Left lung (tissue), 1 donor: ENCODE results near the genes CRYGC, MAP2, KANSL1L, ACADL and ERBB4.

DNA sequence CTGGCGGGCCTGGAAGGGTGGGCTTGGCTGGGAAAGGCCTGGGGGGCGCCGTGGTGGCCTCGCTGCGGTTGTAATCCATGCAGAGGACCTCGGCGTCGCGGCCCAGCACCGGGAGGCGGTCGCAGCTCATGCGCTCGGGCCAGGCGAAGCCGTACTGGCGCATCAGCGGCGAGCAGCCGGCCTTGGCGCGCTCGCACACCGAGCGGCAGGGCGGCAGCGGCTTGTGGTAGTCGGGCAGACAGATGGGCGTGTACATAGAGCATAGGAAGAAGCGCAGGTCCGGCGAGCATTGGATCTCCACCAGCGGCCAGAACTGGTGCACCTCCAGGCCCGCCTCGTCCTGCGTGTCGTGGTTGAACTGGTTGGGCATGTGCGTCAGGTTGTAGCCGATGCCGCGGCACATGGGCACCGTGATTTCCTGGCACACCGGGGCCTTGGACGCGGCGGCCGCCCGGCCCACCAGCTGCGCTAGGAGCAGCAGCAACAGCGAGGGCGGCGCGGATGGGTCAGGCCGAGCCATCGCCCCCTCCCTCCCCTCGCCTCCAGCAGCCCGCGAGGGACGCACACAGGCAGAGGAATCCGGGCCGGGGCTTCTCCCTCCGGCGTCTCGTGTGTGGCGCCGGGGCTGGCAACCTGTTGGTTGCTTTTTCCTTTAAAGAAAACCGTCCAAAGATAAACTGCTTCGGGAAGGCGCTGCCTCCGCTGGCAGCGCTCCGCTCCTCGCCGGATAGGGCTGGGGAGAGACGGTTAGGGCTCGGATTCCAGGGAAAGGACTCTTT, 1.3 kb downstream of the FZD5 start:
- PRO-cap = no peak

GRCh38 chr2:207820505-207820853, 50.8 kb upstream of the FZD5 start:
- PRO-cap = no peak

DNA sequence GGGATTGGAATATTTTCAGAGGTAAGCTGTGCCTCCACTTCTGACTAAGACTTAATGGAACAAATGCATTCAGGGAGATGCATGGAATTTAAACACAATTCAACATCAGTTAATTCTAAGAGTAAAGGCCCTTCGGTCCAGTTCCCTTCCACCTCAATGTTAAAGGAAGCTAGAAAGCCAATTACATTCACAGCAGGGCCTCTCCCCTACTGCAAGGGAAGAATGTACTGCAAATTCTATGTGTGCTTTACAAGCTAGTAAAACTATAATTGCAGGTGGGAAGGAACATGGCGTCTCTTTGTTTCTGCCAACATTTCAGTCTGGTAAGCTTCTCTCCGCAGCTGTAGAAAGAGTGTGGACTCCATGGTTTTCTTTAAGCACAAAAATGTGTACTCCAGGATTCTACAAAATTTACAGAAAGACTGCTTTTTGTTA, 126.8 kb upstream of the FZD5 start:
- PRO-cap = no peak

DNA sequence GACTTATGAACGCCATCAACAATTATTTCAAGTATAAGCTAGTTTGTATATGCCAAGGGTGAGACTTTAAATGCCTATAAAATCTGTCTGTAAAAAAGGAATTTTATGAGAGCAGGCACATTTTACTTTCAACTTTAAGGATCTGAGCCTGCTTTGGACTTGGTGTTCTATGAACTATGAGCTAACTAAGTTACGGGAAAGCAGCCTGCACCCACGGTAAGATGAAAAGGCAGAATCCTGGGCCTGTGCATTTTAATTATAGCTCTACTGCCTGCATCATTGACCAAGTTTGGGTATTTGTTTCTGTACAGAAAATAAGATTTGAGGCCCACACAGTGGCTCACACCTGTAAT, 95.4 kb downstream of the PLEKHM3 start:
- PRO-cap = no peak

GRCh38 chr2:207933311-207933845, 91.9 kb downstream of the PLEKHM3 start:
- PRO-cap = no peak

- PRO-cap = no peak
Measured at GRCh38 chr2:208129625-208130291, at the start of gene CRYGC. TSS of gene CRYGC (minus strand) at chr2:208129828.

GRCh38 chr2:208253721-208254643, 889 bp downstream of the IDH1 start:
- PRO-cap = bidirectional peak, plus-strand start at chr2:208254488, minus-strand start at chr2:208254240

DNA sequence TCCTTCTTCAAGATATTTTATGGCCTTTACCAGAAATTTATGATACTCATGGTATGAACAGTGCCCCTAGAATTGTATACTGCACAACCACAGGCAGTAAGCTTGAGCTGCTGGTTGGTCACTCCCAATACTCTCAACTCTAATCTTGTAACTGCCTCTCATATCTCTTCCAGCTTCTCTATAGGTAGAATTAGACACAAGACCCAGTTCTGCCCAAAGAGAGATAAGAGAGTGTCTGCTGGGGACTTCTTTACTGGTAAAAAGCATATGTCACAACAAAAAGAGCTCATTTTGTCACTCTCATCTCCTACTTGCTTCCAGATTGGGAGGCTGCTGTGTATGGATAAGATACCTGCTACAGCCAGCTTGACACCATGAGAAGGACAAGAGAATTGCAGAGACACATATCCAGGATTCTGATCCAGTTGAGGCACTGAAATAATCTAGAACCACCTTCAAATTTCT, 165.1 kb downstream of the PTH2R start:
- PRO-cap = no peak

DNA sequence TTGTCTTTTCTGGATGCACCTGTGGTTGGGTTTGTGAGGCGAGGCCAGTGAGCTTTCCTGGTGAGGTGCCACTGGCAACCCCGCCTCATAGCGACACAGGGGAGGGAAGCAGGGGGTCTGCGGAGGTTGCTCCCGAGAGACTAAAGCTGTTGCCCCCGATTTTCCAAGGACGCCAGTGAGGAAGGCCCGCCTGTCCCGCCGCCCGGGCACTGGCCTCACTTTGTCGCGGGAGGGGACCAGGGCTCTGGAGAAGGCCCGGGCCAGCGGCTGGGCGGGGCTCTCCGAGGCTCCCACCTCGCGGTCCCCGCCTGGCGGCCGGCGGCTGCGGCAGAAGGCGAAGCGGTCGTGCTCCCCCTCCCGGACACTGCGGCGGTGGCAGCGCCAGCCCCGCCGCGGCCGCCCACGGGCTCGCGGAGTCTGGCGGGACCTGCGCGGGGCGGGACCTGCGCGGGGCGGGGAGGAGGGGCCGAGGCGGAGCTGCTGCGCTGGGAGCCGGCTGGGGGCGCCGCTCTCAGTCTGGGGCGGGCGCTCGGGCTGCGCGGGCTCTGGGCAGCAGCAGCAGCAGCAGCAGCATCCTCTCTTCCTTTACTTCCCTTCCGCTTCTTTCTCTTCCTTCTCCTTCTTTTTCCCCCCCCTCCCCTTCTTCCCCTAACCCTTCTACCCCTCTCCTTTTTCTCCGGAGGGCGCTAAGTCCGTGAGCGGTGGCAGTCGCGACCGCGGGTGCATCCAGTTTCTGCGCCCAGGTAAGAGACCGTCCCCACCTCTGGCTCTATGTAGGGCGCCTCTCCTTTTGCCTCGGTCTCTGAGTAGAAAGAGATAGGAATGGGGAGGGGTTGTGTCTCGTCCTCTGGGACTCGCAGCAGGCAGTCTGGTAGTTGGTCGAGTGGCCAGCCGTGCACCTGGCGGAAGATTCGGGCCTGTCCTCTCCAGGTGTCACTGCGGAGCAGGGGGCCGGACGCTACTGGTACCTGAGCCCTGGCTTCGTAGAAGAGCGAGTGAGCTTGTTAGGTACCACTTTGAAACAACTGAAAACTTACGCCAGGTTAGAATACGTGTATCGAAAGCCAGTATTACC, at the start of gene MAP2:
MAP2 (plus strand) TSS at position 514 of the 1,075 bp plus-strand sequence.
- PRO-cap = bidirectional peak, plus-strand start at position 514 of the sequence, minus-strand start at position 419 of the sequence

DNA sequence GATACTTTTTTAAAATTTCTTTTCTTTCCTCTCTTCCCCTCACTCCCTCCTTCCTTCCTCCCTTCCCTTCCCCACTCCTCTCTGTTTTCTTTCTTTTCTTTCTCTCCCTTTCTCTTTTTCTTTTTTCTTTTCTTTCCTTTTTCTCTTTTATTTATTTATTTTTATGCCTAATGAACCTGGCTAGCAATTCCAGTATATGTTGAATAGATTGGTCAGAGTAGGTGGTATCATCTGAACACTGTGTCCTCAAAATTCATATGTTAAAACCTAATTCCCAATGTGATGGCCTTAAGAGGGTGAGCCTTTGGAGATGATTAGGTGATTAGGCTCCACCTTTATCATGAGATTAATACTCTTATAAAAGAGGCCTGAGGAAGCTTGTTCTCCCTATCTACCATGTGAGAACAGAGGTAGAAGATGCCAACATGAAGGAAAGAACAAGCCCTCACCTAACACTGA, 30.1 kb downstream of the KANSL1L start:
- PRO-cap = no peak

- PRO-cap = bidirectional peak, plus-strand start at chr2:210170964, minus-strand start at chr2:210170726; bidirectional peak, plus-strand start at chr2:210171516, minus-strand start at chr2:210171327
Measured at GRCh38 chr2:210170773-210171477, at the start of gene KANSL1L. TSS of gene KANSL1L (minus strand) at chr2:210171409.

DNA sequence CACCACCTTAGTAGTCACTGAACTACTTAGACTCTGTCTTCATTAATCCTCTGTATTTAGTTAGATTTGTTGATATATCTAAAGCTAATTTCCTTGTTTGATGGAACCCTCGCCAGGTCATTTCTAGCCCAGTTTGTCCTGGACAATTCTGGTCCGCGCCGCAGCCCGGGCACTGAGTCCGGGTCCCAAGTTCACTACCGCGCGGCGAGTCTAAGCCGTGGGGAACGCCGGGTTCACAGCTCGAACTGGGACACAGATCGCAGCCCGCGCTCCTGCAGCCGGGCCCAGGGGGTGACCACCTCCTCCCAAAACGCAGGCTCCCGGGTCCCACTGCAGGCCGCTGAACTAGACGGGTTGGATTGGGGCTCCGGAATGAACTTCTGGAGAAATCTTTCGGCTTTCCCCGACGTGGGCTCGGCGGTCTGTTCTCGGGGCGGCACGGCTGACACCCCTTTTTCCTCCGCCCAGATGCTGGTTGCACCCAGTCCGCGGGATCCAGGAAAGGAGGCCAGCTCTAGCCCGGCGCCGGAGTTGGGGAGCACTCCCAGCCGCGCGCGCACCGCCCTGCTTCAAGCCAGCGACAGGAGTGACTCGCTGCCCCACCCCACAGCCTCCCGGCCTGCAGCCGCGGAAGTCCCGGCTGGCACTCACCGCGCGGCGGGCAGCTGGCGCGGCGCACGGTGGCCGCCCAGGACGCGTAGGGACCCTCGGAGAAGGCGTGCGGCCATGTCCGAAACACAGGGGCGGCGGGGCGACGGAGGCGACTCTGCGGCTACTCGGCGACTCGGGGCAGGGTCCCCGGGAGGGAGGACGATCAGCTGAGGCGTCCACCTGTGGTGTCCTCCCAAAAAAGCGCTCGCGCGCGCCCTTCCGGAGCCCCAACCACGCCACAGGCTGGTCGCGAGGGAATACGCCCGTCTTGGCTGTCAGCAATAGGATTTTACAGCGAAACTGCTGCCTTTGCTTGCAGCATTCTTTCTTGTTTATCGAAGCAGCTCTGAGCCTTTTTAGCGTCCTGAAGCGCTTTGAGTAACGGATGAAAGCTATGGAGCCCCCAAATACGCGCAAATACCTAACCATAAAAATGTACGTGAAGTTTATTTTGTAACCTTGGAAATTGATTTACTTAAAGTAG, at the start of gene ACADL:
ACADL (minus strand) TSS at position 912 of the 1,135 bp plus-strand sequence.
- PRO-cap = bidirectional peak, plus-strand start at position 484 of the sequence, minus-strand start at position 247 of the sequence; bidirectional peak, plus-strand start at position 650 of the sequence, minus-strand start at position 588 of the sequence

DNA sequence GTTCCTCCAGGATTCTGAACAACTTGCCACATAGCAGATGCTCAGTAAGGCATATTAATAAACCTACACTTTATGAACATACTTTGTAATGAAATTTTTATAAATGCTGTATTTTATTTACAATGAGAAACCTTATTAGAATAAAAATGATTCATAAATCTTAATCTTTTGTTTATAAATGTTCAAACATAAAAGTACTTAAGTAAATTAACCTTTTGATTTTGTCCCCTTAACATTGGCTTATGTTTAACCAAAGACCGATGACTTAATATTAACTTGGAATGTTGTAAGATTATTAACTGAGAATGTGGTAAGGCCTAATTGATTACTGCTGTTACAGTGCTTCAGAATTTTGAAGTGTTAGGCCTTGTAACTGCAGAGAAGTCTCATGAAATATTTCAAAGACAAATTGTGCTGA, 5.7 kb downstream of the CPS1 start:
- PRO-cap = no peak

DNA sequence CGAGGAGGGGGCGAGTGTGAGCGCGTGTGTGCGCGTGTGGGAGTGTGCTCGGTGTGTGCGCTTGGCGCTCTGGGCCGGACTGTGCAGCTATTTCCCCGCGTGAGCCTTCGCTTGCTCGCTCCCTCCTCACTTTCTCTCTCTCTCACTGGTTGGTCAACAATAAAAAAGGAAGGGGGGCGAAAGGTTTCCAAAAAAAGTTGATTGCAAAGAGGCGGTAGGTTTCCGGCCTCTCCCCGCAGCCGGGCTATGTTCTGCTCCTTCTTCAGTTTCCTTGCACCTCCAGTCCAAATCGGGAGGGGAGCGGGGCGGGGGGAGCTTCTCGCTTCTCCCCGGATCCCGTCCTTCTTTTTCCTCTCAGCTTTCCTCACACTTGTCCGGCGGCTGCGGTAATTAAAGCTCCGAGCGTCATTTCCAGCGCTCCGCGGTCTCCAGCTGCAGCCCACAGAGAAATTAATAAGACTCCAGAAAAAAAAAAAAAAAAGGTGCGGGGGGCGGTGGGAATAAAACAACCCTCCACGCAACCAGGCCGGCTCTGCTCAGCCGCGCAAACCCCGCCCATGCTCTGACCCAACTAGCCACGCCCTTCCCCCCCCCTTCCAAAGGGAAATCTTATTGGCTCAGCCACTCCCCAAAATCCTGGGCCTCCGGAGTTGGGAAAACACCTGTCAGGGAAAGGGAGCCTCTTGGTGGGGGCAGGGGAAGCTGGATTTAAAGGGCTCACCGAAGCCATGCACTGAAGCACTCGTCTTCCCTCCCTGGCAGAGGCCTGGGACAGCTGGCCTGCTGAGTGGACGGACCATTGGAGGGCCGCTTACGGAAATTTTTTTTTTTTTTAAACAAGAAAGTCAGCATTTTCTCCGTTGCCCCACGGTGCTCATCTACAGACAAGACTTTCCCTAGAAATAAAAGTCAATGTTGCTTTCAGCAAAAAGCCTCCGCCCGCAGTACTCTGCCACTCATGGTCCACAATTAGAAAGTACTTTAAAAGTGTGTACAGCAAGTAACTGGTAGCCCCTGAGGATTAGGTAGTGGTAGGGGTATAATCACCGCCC, at the start of gene ERBB4:
ERBB4 (minus strand) TSS at position 83 of the 1,052 bp plus-strand sequence.
- PRO-cap = bidirectional peak, plus-strand start at position 282 of the sequence, minus-strand start at position 81 of the sequence; bidirectional peak, plus-strand start at position 647 of the sequence, minus-strand start at position 534 of the sequence

GRCh38 chr2:213132605-213133235, 18.7 kb downstream of the IKZF2 start:
- PRO-cap = no peak

DNA sequence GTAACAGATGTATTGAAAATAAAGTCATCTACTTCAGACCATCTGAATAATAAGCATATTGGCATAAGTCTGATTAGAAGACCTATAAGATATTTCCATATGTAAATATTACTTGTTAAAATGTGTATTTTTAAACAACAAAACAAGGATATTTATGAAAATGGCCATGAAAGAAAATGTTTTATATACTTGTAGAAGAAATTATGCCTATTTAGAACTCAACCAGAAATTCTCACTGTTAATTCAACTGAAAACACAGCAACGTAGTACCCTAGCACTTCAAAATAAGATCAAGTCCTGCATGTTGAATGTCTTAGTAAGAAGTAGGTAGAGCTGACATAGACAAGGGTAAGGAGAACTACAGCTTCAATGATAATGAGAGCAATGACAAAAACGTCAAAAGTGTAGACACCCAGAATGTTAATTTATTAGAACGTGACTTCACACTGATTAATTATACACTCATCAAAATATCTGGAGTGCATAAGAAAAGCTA, 13.8 kb downstream of the IKZF2 start:
- PRO-cap = no peak

- PRO-cap = no peak
Measured at GRCh38 chr2:213148336-213149236, 2.8 kb downstream of the IKZF2 start.

DNA sequence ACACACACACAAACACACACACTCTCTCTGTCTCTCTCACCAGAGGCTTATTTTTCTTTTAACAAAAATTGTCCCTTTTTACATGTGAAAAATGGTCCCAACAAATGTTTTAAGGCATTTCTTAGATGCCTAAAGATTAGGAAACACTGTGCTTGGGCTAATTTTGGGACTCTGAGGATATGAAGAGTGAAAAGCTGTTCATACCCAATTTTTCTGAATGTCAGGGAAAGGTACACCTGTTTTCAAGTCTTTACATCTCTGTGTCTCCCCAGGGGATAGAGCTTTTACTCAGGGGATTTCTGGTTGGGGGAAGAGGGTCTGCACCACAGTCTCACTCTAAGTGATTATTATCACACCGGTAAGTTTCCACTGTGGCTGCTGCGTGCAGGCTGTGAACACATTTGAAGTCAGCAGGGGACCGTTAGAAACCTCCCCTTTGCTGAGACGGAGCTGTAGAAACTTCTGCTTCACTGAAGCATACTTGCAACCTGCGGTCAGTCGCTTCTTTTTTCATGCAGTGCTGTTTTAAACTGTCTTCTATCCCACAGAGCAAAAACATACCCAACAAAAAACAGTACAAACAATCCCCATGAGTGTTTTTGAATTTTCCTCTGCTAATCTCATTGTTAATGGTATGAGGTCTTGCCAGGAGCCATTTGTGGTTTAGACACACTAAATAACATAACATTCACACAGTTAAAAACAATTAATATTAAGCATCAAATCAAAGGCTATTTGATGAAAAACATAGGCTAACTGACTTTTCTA, 51.2 kb upstream of the SPAG16 start:
- PRO-cap = no peak

GRCh38 chr2:213550278-213550750, 266.1 kb downstream of the SPAG16 start:
- PRO-cap = no peak

- PRO-cap = no peak
Measured at GRCh38 chr2:214211823-214212125, 199.1 kb upstream of the VWC2L start.